BJ (cell line): ENCODE measurements around the gene CHRNB4.

DNA sequence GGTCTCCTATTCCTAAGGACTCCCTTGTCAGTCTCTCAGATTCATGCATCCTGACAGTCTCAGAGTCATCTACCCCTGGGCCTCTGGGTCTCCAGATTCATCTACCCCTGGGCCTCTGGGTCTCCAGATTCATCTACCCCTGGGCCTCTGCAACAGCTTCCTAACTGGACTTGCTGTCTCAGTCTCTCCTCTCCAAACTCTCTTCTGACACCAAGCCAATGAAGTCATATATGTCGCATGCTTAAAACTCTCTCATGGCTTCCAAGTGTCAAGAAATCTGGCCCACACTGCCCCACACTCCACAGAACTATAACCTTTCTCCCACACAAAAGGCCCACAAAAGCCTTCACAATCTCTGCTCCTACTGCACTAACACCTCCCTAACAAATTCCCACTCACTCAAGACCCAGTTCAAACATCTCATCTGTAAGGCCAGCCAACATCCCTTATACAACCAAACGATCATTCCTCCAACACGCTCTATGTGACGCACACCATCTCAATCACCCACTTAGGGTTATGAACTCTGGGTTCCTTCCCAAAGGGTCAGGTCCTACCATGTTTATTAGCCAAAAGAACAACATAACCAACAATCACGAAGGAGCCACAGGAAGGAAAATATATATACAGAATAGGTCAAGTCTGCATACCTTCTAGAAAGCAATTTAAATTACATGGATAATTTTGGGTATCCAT, 13.6 kb downstream of the TBC1D2B start:
- CAGE, long polyA plus RNA: no peak
- RRBS: no CpG with 5 or more reads among the region's 5 CpGs

GRCh38 chr15:78068407-78069354, 8.8 kb downstream of the TBC1D2B start:
- CAGE, long polyA plus RNA: no peak
- RRBS: no CpG with 5 or more reads among the region's 11 CpGs

DNA sequence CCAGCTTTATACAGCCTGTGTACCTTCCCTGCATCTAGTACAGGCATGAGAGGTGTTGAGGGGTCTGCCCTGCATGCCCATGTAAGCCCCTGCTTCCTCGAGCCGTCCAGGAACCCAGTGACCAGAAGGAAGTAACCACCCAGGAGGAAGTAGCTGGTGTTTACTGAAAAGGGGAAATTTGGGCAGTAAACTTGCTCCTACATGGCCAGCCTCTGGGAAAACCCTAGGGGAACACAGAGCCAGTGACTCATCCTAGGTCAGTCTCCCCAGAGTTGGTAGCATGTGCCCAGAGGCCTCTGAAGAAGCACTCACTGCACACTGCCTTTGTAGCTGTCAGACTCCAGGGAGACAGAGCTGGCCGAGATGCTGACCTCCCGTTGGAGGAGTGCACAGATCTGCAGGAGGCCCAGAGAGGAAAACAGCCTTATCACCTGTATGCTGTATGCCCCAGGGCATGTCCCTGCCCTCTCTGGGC, 4.9 kb upstream of the TBC1D2B start:
- CAGE, long polyA plus RNA: no peak
- RRBS: no CpG with 5 or more reads among the region's 4 CpGs

DNA sequence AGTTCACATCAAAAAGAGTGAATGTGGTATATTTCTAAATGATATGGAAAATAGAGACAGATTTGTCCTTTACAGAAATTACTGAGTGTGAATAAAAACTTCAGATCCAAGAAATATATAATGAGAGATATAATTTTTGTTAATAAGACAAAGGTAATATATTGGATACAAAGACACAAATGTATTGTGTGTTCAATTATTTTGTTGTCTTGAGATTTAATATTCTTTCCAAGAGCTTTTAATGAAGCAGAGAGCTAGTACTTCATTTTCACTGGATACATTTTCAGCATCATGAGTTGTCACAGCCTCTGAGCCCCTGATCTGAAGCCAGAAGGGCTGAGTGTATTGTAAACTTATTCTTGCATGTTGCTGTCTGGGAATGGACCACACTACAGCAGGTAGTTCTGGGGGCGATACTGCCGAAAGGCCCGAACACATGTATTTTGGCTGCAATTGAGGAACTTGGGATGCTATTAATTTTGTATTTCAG, 20.4 kb downstream of the IDH3A start:
- CAGE, long polyA plus RNA: no peak
- RRBS: no CpG with 5 or more reads among the region's 3 CpGs

DNA sequence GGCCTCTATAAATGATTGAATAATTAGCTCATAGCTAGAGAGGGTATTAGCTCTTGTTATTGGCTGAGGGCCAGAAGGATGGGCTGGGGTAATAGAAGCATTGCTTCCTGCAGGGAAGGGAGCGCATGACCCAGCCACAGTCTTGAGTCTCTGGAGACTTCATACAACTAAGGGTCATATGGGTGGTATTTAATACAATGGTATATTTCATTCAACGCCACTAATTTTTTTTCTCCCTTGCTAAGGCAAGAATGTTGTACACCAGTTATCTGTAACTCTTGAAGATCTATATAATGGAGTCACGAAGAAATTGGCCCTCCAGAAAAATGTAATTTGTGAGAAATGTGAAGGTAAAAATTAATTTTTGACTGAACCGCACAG, 8.5 kb downstream of the DNAJA4 start:
- CAGE, long polyA plus RNA: no peak
- RRBS: no CpG with 5 or more reads among the region's 4 CpGs

GRCh38 chr15:78619665-78620676, 825 bp downstream of the CHRNA3 start:
- CAGE, long polyA plus RNA: no peak
- RRBS: 4% methylated on average over 40 of the region's 77 CpGs

- CAGE, long polyA plus RNA: no peak
- RRBS: 12% methylated on average over 14 of the region's 74 CpGs
Observed at GRCh38 chr15:78640757-78641937, at the start of gene CHRNB4. Gene CHRNB4, minus strand, starts transcription at chr15:78641210.

DNA sequence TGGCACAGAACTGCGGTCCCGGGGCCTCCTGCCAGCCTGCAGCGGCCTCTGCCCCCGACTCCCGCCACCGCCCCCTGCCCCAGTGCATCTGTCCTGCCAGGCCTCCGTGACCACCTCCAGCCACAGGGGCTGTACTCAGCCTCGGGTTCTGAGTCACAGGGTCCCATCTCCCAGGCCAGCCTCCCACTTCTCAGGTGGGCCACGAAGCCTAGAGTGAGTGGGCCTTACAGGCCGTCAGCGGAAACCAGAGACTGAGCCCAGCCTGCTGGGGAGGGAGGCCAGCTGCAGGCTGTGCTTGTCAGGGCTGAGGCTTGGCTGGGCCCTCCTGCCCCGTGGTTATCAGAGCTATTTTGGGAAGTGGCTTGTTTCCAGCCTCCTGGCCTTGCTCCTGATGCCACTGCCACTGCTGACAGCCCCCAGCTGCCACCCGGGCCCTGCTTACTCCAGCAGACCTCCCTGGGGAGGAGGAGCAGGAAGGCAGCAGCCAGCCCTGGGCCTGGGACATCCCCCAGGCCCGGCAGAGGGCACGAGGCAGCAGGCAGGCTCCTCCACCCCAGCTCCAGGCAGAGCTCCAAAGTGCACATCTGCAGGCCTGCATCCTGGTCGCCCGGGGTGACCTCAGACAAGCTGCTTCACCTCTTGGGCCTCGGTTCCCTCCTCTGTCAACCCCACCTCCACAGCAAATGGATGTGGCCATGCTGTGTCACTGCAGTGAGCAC, 51.2 kb downstream of the ADAMTS7 start:
- CAGE, long polyA plus RNA: no peak
- RRBS: 6% methylated on average over 2 of the region's 18 CpGs

GRCh38 chr15:78936993-78937745, 7.7 kb downstream of the CTSH start:
- CAGE, long polyA plus RNA: no peak
- RRBS: no CpG with 5 or more reads among the region's 16 CpGs

DNA sequence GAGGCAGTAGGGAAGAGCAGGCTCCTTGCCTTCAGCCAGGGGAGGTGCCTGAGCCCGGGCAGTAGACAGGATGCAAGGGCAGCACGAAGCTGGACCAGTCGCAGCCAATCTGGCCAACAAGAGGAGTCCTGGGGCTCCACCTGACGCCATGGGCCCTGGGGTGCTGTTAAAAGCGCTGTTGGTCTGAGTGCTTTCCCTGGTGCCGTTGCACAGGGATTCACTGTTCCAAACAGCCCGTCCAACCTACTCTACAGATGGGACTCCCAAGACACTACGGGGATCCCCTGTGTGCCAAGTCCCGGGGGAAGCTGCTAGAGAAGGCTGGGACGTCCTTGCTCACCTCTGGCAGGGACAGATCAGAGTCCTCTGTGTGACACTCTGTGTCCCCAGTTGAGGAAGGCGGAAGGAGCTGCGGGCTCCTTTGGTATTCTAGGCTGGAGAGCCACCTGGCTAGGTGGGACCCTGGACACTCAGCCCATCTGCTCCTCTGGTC, 602 bp downstream of the CTSH start:
- CAGE, long polyA plus RNA: no peak
- RRBS: no CpG with 5 or more reads among the region's 12 CpGs

- CAGE, long polyA plus RNA: no peak
- RRBS: no CpG with 5 or more reads among the region's 9 CpGs
Observed at GRCh38 chr15:78950255-78950734, 5.4 kb upstream of the CTSH start.

DNA sequence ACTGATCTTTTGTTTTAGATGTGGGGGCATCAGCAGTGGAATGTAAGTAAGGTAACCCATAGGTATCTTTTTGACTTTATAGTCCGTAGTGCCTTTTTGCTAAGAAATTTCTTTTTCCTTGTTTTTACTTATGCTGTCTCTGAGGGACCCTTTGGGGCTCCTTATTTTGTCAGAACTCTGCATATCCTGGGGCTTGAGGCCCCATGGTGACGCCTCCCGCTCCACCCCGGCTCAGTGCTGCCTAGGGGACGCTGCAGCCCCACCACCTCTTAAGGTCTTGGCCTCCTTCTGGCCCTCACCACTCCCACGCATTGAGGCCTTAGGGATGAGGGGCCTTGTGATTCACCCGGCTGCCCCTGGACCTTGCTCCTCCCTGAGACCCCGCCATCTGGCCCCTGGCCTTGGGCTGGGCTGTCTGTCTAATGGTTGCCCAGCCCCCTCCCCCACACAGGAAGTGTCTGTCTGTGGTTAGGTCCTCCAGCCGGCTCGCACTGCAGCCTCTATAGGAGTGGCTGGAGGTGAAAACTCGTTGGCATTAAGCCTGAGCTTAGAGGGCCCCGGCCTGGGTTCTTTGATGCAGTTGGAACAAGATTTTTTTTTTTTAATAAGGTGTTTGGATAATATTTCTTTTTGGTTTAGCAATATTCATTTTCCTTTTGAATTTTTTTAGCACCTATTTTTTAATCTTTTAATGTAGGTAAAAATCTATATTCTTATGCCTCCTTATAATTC, 21.4 kb upstream of the MTHFS start:
- CAGE, long polyA plus RNA: no peak
- RRBS: 96% methylated on average over 7 of the region's 12 CpGs

GRCh38 chr15:79918809-79920202, 22.5 kb upstream of the MTHFS start:
- CAGE, long polyA plus RNA: start-site peak on the minus strand at chr15:79919795-79919804, 38 and 33 reads in 2 replicates
- RRBS: 93% methylated on average over 4 of the region's 39 CpGs

DNA sequence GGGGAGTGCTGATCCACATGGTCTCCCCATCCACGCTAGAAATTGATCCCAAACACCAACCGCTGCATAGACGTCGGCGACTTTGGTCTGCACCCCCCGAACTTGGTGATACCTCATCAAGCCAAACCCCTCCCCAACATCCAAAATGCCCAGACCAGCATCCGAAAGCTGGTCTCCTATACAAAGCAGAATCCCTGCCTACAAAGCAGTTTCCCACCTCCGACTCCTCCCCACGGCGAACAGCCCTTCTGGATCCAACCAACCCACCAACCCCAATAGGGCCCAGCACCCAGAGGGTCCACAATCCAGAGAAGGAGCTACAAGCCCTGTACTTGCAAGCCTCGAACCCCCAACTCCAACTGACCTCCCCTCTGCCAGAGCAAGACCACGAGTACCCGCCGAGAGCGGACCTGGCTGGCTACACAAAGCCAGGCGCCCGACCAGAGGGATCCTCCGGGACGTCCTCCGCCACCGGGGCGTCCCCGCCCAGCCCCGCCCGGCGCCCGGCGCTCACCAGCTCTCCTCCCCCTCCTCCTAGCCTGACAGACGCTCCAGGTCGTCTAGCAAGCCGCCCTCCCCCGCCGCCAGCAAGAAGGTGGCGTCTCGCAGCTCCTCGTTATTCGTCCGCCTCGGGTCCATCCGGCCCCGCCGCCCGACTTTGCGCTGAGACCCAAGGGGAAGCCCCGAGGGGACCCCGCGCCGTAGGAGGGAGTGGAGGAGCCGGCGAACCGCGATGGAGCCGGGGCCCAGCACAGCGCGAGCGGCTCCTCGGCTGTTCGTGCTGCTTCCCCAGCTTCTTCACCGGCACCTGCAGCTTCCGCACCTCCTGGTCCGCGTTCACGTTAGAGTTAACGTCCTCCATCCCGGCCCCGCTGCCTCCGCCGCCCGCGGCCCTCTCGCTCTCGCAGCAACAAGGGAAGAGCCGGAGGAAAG, 26.1 kb upstream of the MTHFS start:
- CAGE, long polyA plus RNA: no peak
- RRBS: 2% methylated on average over 28 of the region's 73 CpGs

- CAGE, long polyA plus RNA: no peak
- RRBS: no CpG with 5 or more reads among the region's 3 CpGs
Observed at GRCh38 chr15:79972881-79973314, 1.9 kb upstream of the BCL2A1 start.

DNA sequence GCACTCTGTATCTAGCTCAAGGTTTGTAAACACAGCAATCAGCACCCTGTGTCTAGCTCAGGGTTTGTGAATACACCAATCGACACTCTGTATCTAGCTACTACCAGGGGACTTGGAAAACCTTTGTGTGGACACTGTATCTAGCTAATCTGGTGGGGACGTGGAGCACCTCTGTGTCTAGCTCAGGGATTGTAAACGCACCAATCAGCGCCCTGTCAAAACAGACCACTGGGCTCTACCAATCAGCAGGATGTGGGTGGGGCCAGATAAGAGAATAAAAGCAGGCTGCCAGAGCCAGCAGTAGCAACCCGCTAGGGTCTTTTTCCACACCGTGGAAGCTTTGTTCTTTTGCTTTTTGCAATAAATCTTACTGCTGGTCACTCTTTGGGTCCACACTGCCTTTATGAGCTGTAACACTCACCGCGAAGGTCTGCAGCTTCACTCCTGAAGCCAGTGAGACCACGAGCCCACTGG, 42.4 kb upstream of the ZFAND6 start:
- CAGE, long polyA plus RNA: no peak
- RRBS: no CpG with 5 or more reads among the region's 9 CpGs

- CAGE, long polyA plus RNA: no peak
- RRBS: no CpG with 5 or more reads among the region's 11 CpGs
Observed at GRCh38 chr15:80058805-80059056, 745 bp upstream of the ZFAND6 start.

- CAGE, long polyA plus RNA: no peak
- RRBS: no CpG with 5 or more reads among the region's 3 CpGs
Observed at GRCh38 chr15:80109705-80110430, 42.9 kb upstream of the FAH start.

GRCh38 chr15:80178856-80179885, 26.4 kb downstream of the FAH start:
- CAGE, long polyA plus RNA: no peak
- RRBS: no CpG with 5 or more reads among the region's 21 CpGs

GRCh38 chr15:80343232-80343716, 60.9 kb upstream of the ARNT2 start:
- CAGE, long polyA plus RNA: no peak
- RRBS: no CpG with 5 or more reads among the region's 5 CpGs